Mononuclear cell (primary cell): ENCODE data around the gene CHRNA4.

- RRBS, result no CpG with 5 or more reads among the region's 14 CpGs
Observed at GRCh38 chr20:62622838-62623163, 19.5 kb upstream of the SLCO4A1 start.

GRCh38 chr20:62650744-62651571 is 8.7 kb downstream of the SLCO4A1 start:
- RRBS, result no CpG with 5 or more reads among the region's 27 CpGs

DNA sequence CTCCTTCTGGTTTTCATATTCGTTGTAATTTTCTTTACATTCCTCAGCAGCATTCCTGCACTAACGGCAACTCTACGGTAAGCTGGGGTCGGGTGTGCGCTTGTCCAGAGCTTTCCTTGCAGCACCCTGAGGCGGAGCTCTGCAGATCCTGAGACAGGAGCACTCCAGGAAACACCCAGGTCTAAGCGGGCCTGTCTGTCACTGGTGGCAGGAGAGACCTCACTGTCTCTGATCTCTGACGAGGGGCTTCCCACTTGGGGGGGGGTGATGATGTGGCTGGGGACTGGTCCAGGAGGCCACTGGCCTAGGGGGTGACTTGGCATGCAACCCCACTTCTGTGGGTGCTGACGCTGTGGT is 25.8 kb downstream of the SLCO4A1 start:
- RRBS, result no CpG with 5 or more reads among the region's 9 CpGs

DNA sequence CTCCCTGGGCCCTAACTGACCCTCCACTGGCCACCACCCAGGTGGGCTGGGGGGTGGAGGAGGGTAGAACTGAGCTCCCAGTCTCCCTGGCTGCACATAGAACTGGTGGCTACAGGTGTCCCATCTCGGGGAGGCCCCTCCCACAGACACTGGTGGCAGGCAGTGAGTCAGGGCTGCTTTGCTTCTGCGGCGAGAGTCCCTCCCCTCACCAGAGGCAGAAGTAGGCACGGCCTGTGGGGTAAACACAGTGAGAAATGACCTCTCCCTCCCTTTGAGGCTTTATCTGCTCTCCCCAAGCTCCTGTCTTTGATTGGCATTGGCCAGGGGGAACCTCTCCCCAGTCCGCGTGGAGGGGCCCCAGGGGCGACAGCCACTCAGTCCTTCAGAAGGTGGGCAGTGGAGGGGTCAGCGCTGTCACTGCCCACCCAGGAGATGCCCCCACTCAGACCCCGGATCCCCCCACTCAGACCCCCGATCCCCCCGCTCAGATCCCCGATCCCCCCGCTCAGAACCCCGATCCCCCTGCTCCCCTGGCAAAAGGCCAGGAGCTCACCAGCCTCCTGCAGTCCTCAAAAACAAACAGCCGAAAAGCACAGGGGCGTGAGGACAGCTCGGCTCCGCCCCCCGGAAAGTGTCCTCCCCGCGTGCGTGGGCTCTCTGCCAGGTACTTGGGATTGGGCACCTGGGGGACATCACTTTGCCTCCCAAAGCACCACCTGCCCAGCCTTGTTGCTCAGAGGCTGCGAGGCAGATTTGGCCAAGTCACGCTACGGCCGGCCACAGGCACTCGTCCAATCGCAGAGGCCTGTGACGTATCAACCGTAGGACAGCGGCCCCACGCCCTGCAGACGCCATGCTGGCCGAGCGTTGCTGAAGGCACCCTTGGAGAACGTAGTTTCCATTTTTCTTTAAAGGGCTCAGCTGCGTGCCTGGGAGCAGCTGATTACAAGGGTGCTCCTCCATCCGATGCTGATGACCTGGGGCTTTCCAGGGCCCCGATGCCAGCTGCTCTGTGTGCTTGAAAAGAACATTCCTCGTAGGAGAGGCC is 2.8 kb downstream of the NTSR1 start:
- RRBS, result no CpG with 5 or more reads among the region's 40 CpGs

- RRBS, result 3% methylated on average over 30 of the region's 68 CpGs
Observed at GRCh38 chr20:62805138-62805844, 656 bp downstream of the OGFR start.

DNA sequence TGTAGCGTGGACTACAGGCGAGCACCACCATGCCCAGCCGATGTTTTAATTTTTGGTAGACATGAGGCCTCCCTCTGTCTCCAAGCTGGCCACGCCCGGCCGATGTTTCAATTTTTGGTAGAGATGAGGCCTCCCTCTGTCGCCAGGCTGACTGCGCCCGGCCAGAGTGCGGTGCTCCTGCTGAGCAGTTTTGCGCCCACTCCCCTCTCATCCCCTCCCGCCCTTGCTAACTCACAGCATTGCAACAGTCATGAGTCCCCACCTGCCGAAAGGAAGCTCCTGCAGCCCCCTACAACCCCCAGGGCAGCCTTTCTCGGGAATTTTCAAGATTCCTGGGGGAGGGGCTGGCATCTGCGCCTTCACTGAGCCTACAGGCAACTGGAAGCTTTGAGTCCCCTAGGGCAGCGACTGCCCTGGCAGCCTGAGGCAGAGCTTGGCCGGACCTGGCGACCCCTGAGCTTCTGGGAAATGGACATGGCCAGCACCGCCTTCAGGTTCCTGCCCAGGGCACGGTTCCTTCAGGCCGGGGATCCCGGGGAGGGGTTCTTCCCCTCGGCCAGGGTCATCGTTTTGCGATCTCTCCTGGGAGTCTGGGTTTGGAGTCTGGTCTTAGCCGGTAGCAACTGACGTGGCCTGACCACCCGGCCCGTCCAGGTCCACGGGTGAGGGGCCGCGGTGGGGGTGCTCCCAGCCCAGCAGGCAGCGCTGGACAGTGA is 868 bp upstream of the COL9A3 start:
- RRBS, result 12% methylated on average over 16 of the region's 33 CpGs

DNA sequence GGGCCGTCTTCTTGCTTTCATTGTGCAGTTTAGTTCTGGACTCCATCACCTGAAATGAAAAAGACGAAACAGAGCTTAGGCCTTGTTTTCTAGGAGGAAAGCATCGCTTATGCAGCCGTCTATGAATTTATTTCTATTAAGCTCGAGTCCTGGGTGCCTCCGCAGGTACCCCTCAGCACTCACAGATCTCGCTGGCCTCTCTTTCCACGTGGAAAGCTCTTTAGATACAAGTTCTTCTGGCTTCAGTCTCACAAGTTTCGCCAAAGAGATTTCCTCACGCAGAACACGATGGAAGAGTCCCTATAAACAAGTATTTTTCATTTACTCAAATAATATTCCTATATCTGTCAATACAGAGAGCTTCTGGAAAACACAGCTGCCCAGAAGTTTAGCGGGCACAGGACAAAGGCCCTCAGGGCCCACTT is 31.4 kb downstream of the DIDO1 start:
- RRBS, result no CpG with 5 or more reads among the region's 12 CpGs

- RRBS, result no CpG with 5 or more reads among the region's 24 CpGs
Observed at GRCh38 chr20:62900116-62901261, 25.8 kb downstream of the DIDO1 start.

DNA sequence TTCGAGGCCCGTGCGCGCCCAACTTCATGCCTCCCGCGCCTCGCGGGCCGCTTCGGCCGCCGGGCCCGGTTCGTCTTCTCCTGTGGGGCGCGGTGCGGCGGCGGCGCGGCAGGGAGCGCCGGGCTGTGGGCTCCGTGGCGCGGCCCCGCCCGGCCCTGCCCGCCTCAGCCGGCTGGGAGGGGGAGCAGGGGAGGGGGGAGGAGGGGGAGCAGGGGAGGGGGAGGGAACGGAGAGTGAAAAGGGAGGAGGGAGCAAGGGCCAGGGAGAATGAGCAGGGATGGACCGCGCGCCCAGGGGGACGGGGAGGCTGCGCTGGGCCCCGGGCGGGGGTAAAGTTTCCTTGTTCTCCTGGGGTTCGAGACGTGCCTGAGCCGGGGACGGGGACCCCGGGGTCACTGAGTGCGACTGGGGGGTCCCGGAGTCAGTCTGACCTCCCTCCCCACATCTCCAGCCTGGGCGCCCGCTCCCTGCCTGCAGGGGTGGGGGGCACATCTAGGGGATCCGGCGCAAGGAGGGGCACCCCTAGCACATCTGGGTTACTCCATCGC is at the start of gene CHRNA4:
Gene CHRNA4 (minus strand): TSS at position 131 of the 548 bp plus-strand sequence.
- RRBS, result 12% methylated on average over 32 of the region's 50 CpGs

DNA sequence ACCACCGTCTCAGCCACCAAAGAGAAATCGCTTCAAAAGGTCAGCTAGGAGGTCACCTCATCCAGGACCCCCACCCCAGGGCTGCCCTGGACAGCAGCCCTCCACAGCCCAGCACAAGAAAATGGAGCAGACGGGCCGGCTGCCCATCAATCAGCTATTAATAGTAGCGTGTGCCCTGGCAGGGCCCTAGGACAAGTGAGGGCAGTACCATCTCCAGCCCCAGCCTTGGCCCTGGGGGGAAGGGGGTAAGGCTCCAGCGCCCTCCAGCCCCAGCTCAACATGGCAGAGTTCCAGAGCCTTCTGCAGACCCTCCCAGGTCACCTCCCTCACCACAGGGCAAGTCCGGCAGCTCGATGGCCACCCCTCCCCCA is 1.8 kb downstream of the EEF1A2 start:
- RRBS, result no CpG with 5 or more reads among the region's 8 CpGs

- RRBS, result 18% methylated on average over 9 of the region's 44 CpGs
Observed at GRCh38 chr20:63521457-63522419, 1.2 kb downstream of the PPDPF start.

GRCh38 chr20:63552329-63553554 is 1.2 kb upstream of the FNDC11 start:
- RRBS, result 32% methylated on average over 5 of the region's 27 CpGs

DNA sequence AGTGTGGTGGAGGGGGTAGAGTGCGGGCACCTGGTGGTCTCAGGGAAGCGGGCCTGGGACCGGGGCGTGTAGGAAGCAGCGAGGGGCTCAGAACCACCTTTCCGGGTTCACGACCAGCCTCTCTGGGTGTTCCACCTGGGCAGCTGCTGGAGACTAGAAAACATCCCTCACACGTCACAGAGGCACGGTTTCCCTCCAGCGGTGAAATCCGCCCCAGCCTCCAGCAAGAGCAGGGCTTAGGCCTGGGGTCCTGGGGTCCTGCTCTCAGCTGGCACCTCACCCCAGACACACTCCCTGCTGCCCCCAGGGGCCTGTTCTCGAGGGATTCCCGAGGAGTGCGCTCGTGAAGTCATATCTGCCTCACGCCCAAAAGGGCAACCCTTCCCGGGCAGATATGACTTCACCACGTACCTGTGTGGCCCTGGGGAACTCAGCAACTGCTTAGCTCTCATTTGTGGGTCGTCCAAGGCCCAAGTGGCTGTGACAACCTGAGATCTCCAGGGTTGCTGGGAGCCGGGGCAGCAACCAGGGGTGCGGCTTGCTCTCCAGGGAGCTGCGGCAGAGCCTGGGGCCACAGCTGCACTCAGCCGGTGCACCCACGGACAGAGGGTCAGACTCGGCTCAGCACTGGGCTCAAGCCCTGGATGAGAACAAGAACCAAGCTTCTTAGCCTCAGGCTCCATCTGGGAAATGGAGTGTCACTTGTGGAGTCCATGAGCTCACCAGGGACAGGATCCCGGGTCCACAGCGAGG is 545 bp downstream of the FNDC11 start:
- RRBS, result 74% methylated on average over 8 of the region's 27 CpGs

GRCh38 chr20:63567051-63567776 is 6.8 kb downstream of the HELZ2 start:
- RRBS, result 14% methylated on average over 15 of the region's 57 CpGs

DNA sequence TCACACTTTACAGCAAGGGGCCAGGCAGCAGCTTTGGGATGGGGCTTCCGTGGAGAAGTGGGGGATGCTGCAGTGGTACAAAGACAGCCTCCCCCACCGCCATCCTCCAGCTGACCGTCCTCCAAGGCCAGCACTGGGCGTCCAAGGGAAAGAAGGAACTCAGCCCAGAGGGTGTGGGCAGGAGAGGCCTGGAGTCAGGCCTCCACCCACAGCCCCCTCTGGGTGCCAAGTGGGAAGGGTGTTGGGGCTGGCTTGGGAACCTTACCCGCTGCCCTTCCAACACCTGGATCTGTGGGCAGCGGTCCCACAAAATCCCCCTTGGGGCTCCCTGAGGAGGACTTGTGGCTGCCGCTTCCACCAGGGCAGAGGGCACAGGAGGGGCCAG is 13.1 kb downstream of the STMN3 start:
- RRBS, result no CpG with 5 or more reads among the region's 7 CpGs

GRCh38 chr20:63652043-63652956 is 924 bp downstream of the STMN3 start:
- RRBS, result 4% methylated on average over 49 of the region's 94 CpGs

DNA sequence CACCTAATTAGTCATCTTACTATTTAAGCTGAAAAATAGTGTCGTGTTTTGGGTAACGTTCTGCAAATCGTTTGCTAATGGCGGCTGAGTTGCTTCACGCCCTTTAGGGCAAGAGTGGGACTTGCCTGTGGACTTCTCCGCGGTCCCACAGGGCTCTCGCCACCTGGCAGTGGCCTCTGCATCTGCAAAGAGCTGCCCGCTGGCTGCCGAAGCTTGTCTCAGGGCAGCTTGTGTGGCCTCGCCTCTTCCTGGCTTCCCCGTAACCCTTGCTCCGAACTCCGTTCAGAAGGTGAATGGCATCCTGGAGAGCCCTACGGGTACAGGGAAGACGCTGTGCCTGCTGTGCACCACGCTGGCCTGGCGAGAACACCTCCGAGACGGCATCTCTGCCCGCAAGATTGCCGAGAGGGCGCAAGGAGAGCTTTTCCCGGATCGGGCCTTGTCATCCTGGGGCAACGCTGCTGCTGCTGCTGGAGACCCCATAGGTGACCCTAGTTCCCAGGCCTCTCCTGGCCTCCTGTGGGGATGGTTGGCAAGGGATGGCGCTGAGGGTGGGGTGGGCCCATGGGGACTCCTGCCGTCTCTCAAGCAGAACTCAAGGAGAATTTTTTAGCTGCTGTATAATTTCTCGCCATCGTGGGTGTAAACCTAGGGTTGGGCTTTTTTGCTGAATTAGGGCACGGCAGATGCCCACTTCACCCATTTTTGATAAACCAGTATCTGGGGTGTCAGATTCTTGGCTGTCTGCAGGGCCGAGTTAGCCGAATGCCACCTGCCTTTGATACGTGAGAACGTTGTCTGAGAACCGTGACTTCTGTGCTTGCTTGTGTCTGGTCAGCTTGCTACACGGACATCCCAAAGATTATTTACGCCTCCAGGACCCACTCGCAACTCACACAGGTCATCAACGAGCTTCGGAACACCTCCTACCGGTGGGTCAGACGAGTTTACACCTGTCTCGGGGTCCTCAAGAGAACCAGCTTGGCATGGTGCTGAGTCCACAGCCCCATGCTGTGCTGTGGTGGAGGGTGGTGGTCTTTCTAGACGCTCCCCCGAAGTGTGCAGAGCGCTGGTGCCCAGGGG is 3.2 kb downstream of the RTEL1 start:
- RRBS, result no CpG with 5 or more reads among the region's 47 CpGs

GRCh38 chr20:63685446-63686297 is 10.8 kb upstream of the TNFRSF6B start:
- RRBS, result 96% methylated on average over 10 of the region's 28 CpGs

- RRBS, result no CpG with 5 or more reads among the region's 12 CpGs
Observed at GRCh38 chr20:63692969-63693377, 3.5 kb upstream of the TNFRSF6B start.

DNA sequence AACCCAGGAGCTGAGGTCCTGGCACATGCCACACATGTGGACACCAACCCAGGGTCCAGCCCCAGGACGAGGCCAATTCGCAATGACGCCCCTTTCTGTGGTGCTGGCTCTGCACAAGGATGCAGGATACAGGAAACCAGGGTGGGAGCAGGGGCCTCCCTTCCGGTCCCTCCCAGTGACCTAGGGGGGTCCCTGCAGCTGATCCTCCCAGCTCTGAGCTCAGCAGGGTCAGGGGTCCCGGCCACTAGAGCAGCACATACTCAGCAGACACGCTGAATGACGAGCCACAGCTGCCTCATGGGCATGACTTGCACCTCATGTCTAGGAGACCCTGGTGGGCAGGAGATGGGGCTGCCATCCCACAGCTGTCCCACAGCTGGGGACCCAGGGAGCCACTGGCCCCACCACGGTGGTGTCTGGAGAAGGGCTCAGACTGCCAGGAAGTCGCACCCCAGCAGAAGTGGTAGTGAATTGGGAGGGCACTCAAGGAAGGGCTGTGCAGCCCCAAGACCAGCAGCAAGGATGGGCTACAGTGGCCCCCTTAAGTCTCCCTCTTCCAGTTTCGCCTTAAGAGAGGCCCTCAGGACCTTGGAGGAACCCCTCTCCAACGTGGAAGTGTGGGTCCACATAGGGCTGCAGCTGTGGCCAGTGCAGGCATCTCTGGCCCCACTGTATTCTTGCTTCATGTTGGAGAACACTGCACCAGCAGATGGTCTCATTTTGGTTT is 3.5 kb downstream of the ARFRP1 start:
- RRBS, result 100% methylated on average over 2 of the region's 11 CpGs